Measurements from ENCODE around the gene DOCK1.

- PRO-cap, result unidirectional peak, plus-strand start at chr10:125001522
Measured at GRCh38 chr10:125000928-125001852, 26.7 kb downstream of the CTBP2 start.

DNA sequence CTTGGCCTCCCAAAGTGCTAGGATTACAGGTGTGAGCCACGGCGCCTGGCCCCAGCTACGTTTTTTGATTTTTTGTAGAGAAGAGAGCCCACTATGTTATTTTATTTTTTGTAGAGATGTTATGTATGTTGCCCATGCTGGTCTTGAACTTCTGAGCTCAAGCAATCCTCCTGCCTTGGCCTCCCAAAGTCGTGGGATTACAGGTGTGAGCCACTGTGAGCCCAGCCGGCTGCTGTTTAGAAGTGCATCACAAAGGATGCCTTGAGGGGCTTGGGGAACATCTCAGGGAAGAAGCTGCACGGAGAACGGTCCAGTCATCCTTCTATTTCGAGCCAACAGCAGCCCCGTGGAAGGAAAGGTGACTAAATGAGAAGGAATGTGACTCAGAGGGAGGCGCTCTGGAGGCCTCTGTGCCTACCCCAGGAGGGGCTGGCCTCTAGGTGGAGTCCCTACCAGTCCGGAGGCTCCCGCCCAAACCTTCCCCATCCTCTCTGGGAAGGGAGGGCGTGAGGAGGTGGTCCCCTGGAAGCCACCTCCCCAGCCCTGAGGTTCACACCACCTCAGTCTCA, 56.2 kb upstream of the CTBP2 start:
- PRO-cap, result bidirectional peak, plus-strand start at position 485 of the sequence, minus-strand start at position 337 of the sequence

DNA sequence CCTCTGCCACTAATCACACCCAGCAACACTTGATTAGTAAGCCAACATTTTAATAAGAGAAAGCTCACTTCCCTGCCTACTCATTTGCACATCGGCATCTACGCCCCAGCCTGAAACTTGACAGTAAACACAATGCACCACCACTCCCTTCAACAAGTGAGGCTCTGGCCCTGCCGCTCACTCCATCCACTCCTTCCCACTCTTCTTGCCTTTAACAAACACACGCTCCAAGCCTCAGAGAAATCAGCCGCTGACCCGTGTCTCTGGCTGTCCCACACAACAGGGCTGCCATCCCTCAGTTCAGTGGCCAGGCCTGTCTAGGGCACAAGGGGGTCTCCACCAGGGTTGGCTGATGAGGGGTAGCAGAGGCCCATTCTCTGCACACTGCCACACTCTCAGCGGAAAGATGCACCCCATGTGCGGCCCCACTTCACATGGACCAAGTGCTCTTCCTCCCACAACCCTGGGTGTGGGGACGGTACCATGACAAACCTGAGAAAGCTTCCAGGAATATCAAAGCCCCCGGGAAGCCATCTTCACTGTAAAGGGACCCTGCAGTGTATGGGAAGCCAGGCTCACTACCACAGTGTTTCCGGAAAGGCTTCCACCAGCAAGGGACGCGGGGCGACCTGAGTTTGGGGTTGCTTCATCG, 78.0 kb upstream of the CTBP2 start:
- PRO-cap, result no peak

DNA sequence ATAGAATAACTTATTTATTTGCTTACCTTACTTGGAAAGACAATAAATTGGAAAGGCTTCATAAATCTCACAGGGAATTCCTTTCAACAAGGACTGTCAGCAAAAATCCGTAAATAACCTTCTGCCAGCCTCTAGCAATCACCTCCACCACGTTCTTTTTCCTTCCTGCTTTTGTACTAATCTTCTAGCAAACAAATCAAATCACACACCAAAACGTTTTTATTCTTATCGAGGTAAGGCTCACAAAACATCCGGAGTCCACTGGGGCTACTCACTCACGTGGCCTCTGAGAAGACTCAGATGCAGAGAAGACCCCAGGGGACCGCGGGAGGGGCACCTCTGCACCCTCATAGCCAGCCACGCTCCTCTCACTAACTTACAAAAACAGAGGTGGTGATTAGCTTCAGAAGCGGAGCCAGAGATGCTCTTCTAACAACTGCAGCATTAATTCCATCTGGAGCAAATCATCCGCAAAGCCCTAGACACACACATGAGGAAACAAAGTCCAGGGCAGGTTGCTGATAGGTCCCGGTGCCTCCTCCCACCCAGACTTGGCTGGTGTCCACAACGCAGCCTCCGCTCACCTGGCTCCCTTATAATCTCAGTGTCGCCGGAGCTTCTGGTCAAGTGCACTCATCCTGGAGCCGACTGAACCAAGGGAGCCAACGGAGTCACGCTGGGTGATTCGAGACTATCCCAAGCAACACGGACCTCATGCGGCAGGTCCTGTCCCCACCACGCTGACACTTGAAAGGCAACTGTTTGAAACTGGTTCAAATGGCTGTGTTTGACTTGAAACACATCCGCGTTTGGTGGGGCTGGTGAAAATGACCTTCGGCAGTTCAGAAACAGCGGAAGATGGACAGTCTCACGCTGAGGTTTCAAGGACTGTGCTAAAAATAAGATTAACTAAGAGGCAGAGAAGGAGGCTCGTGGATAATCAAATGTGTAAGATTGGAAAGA, 110.0 kb upstream of the CTBP2 start:
- PRO-cap, result bidirectional peak, plus-strand start at position 604 of the sequence, minus-strand start at position 446 of the sequence

DNA sequence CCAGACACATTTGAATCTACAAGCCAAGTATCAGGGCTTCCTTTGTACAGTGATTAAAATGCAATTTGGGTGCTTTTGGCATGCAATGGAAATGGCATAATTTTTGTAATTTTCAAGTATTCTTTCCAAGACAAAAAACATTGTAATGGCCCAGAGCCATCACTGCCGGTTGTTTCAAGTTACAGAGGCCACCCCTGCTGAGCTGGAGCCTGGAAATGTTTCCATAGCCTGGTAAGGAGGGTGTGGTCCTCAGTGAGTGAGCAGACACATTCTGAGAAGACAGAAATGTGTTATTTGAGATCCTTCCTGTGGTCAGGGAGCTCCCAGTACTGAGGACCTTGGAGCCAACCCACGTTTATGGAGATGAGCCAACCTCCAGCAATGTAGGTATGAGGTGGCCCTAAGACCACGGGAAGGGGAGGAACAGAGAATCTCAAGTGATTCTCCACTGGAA, 20.9 kb downstream of the TEX36 start:
- PRO-cap, result no peak

DNA sequence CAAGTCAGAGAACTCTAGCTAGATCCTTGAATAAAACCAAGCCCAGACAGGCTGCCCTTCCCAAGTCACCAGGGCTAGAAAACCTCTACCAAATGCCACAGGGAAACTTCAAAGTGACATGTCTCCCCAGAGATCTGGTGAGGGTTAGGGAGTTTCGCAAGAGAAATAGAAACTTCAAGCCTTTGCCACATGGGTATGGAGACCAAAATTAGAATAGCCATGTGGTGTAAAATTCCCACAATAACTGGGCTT, 14.4 kb downstream of the ADAM12 start:
- PRO-cap, result no peak

DNA sequence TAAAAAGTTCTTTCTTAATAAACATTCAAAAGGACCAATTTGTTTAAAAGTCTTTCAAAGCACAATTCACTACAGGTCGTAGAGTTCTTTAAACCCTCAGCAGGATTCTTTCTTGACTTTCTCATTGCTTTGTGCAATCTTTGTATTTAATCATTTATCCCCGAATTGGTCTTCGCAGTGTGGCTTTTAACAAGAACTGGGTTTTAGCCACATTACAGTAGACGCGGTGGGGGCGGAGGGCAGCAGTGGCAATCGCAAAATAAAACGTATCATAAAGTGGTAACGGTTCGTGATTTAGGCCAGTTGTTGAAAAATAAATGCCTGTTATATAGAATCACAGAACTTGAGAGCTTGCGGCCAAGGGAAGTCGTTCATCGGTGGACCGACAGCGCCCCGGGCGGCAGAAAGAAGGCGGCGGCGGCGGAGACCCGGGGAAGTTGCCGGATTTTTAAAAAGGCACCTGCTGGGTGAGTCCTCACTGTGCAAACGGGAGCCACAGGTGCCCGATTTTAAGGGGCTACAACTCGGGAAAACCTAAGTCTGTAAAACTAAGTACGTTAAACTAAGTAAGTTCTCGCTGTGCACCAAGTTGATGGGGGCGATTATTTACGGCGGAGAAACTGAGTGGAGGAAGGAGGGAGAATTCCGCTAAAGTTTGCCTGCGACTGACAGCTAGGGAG, 1.4 kb downstream of the ADAM12 start:
- PRO-cap, result no peak

- PRO-cap, result no peak
Measured at GRCh38 chr10:126663088-126663818, 7.2 kb downstream of the C10orf90 start.

GRCh38 chr10:126905153-126905751, at the start of gene DOCK1:
TSS of gene DOCK1 (plus strand) at chr10:126905428.
- PRO-cap, result bidirectional peak, plus-strand start at chr10:126905480, minus-strand start at chr10:126905360

DNA sequence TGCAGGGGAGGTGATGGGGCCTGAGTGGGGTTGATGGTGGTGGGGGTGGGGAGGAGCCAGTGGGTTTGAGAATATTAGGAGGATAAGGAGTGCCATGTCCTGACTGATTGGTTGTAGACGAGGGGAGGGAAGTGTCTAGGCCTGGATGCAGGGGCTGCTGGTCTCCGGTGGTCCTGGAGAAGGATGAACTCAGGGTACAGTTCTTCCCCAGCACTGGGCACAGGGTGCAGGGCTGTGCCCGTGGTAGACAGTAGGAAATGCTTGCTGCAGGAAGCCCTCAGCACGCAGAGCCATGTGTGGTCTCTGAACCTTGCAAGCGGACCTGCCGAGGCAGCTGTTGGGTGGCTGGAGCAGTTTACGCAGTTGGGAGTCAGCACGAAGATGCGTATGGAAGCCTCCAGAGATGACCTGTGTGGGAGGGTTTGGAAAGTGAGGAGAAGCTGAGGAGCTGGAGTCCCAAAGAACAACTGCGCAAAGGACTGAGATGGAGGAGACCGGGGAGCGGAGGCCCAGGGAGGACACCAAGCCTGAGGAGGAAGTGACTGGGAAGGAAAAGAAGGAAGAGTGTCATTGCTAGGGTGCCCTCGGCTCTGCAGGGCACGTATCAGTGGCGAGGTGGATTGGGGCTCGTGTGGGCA, 39.0 kb downstream of the DOCK1 start:
- PRO-cap, result no peak

- PRO-cap, result unidirectional peak, minus-strand start at chr10:127012237
Measured at GRCh38 chr10:127012167-127012366, 106.8 kb downstream of the DOCK1 start.

DNA sequence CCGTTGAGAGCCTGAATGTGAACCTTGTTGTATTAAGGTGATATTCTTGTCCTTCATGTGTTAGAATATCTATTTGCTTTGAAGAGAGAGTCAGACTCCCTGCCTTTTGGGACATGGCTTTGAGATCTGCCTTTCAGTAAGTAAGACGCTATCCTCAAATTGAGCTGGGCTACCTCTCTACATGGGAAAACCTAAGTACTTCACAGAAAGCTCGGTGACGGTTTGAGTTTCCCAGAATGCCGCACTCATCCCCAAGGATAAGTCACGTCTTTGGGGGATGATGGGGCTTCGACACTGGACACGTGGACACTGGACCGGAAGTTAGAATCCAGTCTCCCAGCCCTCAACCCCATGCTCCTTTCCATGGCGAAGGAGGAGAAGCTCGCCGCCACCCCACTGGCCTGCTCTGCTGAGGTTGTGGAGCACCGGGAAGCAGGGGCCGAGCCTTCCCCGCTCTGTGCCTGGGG, 27.4 kb downstream of the PTPRE start:
- PRO-cap, result no peak

GRCh38 chr10:127945178-127946435, 38.7 kb downstream of the PTPRE start:
- PRO-cap, result no peak

- PRO-cap, result no peak
Measured at GRCh38 chr10:128052455-128053076, 73.7 kb downstream of the MKI67 start.

GRCh38 chr10:128070736-128071067, 55.5 kb downstream of the MKI67 start:
- PRO-cap, result no peak

DNA sequence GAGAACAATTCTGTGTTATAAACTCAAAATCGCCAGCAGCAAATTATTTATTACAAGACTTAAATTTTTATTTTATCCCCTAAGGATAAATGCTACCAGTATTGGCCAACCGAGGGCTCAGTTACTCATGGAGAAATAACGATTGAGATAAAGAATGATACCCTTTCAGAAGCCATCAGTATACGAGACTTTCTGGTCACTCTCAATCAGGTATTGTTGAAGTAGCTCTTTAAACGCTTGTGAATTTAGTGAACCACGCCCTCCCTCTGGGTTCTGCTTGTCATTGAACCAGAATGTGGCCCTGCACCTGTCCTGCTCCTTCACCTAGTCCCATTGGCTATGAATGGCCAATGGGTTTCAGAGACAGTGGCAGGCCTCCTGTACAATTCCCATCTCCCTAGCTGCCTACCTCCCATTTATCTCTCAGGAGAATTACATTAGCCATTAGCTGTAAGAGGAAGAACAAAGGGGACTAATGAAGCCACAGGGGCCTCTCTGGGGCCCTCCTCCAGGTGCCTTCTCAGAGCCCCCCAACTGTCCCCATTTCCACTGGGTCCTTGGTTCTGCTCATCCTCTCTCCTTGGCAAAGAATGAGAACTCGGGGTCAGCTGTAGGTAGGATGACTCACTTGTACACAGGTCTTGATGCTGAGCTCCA, 49.6 kb downstream of the MKI67 start:
- PRO-cap, result no peak

GRCh38 chr10:128210208-128211206, 84.3 kb upstream of the MKI67 start:
- PRO-cap, result unidirectional peak, plus-strand start at chr10:128210416

DNA sequence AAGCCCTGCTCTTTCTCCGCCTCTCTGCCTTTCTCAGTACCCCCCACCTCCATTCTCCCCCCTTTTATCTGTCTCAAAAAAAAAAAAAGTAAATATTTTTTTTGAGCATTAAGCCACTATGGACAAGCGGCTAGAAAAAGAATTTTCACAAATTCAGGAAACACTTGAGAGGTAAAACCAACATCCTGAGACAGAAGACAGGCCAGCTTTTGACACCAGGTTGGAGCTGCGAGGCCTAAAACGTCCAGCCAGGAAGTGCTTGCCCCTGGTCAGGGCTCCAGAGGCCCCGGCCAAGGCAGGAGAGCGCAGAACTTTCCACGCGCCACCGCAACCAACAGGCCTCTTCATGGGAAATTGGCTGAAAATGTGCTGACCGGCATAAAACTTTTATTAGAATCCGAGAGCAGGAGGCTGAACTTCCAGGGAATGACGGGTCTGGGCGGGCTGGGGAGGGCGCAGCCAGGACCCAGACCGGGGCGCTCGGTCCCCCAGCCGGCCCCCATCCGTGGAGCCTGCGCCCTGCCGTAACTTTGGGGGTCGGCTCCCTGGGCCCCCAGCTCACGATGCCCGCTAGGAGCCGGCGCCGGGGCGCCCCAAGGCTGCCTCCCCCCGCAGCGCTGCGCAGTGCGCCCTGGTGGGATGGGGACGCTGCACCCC, 413.9 kb upstream of the MKI67 start:
- PRO-cap, result no peak

DNA sequence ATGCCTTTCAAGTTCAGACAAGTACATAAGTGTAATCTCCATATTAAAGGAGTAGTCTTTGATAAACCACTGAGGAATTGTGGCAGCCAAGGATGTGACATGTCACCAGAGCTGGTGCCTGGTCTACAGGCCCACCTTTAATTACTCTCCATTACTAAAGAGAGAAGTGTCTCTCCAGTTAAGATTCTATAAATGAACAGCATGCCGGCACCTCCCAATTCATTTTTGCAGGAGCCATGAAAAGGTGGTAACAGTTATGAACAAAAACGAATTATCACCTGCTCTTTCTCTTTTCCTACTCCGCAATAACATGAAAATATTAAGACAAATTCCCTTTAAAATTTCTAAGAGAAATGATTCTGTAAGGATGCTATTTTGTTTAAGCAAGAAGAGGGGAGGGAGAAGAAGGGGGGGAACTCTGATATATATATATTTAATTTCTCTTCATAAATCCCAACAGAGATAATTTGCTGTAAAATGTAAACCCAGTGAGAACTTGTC, 569.1 kb upstream of the MKI67 start:
- PRO-cap, result no peak

- PRO-cap, result no peak
Measured at GRCh38 chr10:129021280-129022177, 445.5 kb upstream of the MGMT start.